ENCODE measurements around a stretch of chr16.

DNA sequence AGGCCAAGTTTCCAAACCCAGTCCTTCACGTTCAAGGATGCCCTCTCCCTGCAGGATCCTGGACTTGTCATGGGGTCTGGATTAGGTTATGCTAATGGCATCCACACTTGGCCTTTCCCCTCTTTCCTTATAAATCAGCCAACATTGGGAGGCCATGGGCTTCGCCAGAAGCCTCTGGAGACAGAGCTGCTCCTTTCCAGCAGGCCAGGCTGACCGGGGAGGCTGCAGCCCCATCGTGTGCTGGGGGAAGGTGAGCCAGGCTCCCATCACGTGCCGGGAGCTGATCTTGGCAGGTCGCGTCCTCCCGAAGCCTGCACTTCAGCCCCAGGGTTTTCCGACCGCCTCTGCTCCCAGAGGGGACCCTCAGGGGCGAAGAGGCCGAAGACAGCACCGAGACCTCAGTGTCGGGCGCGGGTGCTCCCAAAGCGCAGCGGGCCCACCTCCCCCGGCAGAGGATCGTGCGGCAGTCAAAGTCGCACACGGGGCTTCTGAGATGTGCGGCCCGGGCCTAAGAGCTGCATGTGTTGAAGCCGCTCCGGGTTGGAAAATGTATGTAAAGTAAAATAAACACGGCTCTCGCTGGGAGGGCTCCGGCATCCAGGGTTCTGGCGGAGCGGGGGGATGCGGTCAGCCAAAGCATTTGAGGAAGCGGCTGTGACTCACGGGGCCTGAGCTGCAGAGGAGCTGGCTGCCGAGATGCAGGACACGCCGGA, 186.1 kb downstream of the NPIPB11 start:
- PRO-cap, 2 experiments, result no peak in any of the 2 experiments

- PRO-cap, 2 experiments, result no peak in any of the 2 experiments
Observed at GRCh38 chr16:29255026-29255399, 151.5 kb downstream of the NPIPB11 start.

DNA sequence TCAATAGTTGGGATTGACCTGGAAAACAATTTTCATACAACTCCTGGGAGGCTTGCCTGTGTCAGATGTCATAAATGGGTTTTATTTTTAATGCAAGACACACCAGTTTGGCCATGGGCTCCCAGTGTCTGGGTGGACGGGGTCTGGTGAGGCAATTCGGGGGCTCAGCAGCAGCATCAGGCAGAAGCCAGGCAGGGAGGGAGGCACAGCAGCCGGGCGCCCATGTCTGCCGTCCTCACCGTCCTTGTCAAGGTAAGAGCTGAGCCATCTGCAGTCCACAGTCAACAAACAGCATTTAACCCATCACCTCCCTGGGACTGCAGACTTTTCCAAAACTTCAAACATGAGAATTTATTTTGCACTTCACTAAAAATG, 150.5 kb downstream of the NPIPB11 start:
- PRO-cap, 2 experiments, result no peak in any of the 2 experiments

- PRO-cap, 2 experiments, result no peak in any of the 2 experiments
Observed at GRCh38 chr16:29300220-29300695, 106.3 kb downstream of the NPIPB11 start.

- PRO-cap, 2 experiments, result no peak in any of the 2 experiments
Observed at GRCh38 chr16:29382066-29382429, 24.5 kb downstream of the NPIPB11 start.

GRCh38 chr16:29599965-29601195, 62.7 kb upstream of the SPN start:
- PRO-cap, 2 experiments, result no peak in any of the 2 experiments

GRCh38 chr16:29611607-29611986, 51.5 kb upstream of the SPN start:
- PRO-cap, 2 experiments, result no peak in any of the 2 experiments

GRCh38 chr16:29629317-29629711, 33.7 kb upstream of the SPN start:
- PRO-cap, 2 experiments, result no peak in any of the 2 experiments

GRCh38 chr16:29665282-29665430, 2.1 kb downstream of the SPN start:
- PRO-cap, 2 experiments, result no peak in any of the 2 experiments

DNA sequence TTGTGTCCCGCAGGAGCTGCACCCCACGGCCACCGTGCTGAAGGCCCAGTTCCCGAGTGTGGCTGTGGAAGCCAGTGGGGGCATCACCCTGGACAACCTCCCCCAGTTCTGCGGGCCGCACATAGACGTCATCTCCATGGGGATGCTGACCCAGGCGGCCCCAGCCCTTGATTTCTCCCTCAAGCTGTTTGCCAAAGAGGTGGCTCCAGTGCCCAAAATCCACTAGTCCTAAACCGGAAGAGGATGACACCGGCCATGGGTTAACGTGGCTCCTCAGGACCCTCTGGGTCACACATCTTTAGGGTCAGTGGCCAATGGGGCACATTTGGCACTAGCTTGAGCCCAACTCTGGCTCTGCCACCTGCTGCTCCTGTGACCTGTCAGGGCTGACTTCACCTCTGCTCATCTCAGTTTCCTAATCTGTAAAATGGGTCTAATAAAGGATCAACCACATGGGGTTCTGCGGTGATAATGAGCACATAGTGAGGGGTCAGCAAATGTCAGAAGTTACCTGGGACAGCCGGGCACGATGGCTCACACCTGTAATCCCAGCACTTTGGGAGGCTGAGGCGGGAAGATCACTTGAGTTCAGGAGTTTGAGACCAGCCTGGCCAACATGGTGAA, 18.3 kb downstream of the QPRT start:
- PRO-cap, 2 experiments, result no peak in any of the 2 experiments

- PRO-cap, 2 experiments, result no peak in any of the 2 experiments
Observed at GRCh38 chr16:29745121-29745847, 506 bp downstream of the C16orf54 start.

DNA sequence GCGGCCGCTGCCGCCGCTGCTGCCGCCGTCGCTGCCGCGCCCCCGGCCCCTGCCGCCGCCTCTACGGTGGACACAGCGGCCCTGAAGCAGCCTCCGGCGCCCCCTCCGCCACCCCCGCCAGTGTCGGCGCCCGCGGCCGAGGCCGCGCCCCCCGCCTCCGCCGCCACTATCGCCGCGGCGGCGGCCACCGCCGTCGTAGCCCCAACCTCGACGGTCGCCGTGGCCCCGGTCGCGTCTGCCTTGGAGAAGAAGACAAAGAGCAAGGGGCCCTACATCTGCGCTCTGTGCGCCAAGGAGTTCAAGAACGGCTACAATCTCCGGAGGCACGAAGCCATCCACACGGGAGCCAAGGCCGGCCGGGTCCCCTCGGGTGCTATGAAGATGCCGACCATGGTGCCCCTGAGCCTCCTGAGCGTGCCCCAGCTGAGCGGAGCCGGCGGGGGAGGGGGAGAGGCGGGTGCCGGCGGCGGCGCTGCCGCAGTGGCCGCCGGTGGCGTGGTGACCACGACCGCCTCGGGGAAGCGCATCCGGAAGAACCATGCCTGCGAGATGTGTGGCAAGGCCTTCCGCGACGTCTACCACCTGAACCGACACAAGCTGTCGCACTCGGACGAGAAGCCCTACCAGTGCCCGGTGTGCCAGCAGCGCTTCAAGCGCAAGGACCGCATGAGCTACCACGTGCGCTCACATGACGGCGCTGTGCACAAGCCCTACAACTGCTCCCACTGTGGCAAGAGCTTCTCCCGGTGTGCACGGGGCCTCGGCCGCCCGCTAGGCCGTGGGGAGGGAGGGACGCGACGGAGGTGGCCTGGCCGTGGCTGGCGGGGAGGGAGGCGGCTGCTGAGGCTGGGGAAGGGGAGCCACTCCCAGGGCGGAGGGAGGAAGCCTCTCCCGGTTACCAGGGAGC, 1.0 kb downstream of the MAZ start:
- PRO-cap, 2 experiments, result peak in 1 of 2 experiments; most common minus-strand start position 842 of the sequence (in 1)

- PRO-cap, 2 experiments, result peak in 1 of 2 experiments; most common plus-strand start chr16:29824867 (in 1)
Observed at GRCh38 chr16:29824474-29825006, 4.3 kb downstream of the MVP start.

- PRO-cap, 2 experiments, result no peak in any of the 2 experiments
Observed at GRCh38 chr16:29909171-29909726, 9.0 kb downstream of the ASPHD1 start.

DNA sequence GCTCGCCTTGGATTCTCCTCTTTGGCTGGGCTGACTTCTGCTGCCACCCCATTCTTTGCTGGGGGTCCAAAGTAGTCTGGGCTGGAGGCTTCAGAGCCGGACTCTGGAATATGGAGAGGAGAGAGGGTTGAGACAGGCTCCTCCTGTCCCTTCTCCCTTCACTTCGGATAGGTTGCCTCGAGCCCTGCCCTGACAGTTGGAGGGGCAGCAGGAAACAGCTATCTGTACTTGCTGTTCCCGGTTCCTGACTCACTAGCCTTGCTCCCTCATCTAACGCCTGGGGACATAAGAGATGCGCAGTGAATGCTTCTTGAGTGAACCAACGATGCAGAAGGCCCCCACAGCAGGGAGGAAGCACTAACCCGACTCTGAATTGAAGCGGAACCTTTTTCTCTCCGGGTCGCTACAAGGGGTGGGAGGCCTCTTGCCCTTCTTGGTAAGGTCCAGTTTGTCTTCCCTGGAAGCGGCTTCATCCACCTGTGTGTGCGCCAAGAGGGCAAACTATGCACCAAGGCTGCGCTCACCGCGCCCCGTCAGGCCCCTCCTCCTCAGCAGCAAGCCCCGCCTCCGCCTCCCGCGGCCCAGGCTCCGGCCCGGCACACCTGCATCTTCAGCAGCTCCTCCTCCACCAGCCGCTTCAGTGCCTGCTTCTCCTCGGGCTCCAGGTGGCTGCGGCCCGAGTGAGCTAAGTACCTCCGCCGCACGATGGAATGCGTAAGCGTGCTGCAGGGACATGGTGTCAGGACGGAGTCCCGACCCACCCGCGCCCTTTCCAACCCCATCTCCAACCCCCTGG, 478 bp downstream of the HIRIP3 start:
- PRO-cap, 2 experiments, result no peak in any of the 2 experiments

GRCh38 chr16:30005424-30006123, 5.3 kb downstream of the DOC2A start:
- PRO-cap, 2 experiments, result no peak in any of the 2 experiments

GRCh38 chr16:30063844-30064869, 1.4 kb upstream of the ALDOA start:
- PRO-cap, 2 experiments, result peak in 2 of 2 experiments; most common plus-strand start chr16:30064184 (in 2); most common minus-strand start chr16:30064026 (in 1)

GRCh38 chr16:30076971-30077422, 1.2 kb downstream of the PPP4C start:
- PRO-cap, 2 experiments, result no peak in any of the 2 experiments

DNA sequence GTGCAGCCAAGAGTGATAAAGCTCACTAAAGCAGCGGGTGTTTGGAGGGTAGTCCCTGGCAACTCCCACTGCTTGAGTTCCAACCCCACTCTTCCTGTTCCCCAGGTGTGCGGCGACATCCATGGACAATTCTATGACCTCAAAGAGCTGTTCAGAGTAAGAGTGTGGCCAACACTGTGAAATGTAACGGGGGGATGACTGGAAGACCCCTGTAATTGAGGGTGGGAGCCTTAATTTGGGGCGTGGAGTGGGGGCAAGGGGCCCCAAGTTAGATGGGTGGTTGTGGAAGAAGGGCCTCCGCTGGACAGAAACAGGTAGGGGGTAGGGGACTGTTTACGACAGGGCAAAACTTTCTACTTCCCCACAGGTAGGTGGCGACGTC, 6.6 kb downstream of the PPP4C start:
- PRO-cap, 2 experiments, result no peak in any of the 2 experiments

DNA sequence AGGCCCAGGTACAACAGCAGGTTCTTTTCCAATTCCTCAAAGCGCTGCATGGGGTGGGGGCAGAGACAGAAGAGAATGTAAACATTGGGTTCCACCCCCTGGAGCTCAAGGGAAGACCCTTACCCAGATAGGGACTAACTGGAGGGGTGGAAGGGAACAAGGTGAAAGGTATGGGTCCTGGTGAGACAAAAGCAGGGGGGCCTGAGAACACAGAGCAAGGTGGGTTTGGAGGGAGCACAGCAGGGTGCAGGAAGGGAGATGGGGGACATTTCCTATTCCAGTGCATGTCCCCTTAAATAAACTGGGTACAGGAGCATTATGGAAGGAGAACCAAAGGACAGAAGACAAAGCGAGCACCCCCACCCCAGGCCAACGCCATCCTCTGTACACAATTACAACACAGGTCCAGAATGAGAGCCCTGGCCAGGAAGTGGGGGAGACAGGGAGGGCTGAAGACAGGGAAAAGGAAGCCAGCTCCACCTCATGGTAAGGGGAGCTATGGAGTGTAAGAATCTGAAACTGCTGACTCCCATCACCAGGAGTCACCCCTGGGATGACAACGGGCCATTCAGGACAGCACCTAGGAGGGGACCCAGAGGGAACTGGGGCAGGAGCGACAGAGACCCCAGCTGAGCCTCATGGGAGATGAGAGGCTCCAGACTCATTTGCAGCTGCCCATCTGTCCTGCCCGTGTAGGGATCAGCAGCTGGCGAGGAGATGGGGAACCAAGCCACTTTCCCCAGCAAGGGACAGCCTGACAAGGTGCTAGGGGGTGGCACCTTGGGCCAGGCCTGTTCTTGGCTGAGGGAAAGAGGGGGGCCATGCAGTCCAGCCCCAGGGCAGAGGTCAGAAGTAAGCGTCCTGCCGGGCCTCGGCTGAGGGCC, 2.2 kb upstream of the CD2BP2 start:
- PRO-cap, 2 experiments, result no peak in any of the 2 experiments